ENCODE measurements around a stretch of chr12.

GRCh38 chr12:92125331-92125601 lies 20.4 kb downstream of the BTG1 start:
- PRO-cap, result no peak
- RAMPAGE, long total RNA, 3 experiments, result no peak in any of the 3 experiments

- PRO-cap, result no peak
- RAMPAGE, long total RNA, 3 experiments, result no peak in any of the 3 experiments
These were observed 13.3 kb upstream of the BTG1 start for GRCh38 chr12:92158771-92159503.

GRCh38 chr12:92218498-92218731 lies 72.8 kb upstream of the BTG1 start:
- PRO-cap, result no peak
- RAMPAGE, long total RNA, 3 experiments, result no peak in any of the 3 experiments

- PRO-cap, result no peak
- RAMPAGE, long total RNA, 3 experiments, result no peak in any of the 3 experiments
These were observed 98.3 kb upstream of the BTG1 start for GRCh38 chr12:92243864-92244357.

- PRO-cap, result no peak
- RAMPAGE, long total RNA, 3 experiments, result no peak in any of the 3 experiments
These were observed 258.2 kb upstream of the BTG1 start for GRCh38 chr12:92403736-92404316.

- PRO-cap, result no peak
- RAMPAGE, long total RNA, 3 experiments, result no peak in any of the 3 experiments
These were observed 217.3 kb upstream of the PLEKHG7 start for GRCh38 chr12:92485414-92485876.

DNA sequence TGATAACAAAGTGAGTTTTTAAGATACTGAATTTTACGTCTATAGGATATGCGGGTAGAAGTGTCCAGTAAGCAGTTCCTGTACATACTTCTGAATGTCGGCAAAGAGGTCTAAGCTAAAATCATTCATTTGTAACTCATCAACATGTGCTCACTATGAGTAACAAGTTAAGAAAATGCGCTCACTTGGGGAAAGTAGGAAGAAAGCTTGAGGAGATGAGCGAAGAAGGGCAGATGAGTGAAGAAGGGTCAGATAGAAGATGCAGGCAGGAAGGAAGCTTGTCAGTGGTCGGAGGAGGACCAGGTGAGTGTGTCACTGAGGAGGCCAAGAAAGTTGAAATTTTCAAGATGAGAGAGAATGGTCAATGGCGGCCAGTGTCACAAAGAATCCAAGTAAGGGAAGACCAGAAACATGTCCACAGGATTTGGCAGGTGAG lies 145.7 kb upstream of the PLEKHG7 start:
- PRO-cap, result no peak
- RAMPAGE, long total RNA, 3 experiments, result no peak in any of the 3 experiments

DNA sequence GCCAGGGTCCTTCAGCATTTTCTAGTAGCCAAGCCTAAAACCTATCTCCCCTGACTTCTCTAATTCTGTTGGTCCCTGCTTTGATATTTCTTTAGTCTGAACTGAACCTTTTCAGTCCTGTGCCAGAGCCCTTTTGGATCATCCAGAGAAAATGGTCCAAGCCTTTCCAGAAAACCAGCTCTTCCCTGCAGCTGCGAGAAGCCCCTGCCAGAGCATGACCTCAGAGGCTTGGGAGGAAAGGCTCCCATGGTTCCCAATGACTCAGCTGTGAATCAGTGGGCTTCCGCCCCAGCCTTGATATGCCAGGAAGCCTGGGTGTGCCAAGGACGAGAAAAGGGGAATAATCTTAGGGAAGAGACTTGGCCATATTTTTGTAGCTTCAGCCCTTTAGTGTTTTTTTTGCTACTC lies 43.3 kb downstream of the PLEKHG7 start:
- PRO-cap, result no peak
- RAMPAGE, long total RNA, 3 experiments, result no peak in any of the 3 experiments

GRCh38 chr12:92973401-92974094 lies 44.5 kb upstream of the EEA1 start:
- PRO-cap, result no peak
- RAMPAGE, long total RNA, 3 experiments, result no peak in any of the 3 experiments

DNA sequence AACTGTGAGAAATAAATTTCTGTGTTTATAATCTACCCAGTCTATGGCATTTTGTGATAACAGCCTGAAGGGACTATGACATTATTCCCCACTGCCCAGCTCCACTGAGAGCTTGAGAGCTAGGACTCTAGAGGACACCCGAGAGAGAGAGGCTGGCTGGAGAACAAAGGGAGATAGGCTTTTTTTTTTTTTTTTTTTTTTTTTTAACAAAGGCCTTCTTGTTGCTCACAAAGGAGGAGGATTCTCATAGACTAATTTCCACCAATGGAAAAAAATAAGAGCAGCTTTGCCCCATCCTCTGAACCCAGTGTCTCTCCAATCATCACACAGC lies 87.9 kb upstream of the EEA1 start:
- PRO-cap, result no peak
- RAMPAGE, long total RNA, 3 experiments, result no peak in any of the 3 experiments

DNA sequence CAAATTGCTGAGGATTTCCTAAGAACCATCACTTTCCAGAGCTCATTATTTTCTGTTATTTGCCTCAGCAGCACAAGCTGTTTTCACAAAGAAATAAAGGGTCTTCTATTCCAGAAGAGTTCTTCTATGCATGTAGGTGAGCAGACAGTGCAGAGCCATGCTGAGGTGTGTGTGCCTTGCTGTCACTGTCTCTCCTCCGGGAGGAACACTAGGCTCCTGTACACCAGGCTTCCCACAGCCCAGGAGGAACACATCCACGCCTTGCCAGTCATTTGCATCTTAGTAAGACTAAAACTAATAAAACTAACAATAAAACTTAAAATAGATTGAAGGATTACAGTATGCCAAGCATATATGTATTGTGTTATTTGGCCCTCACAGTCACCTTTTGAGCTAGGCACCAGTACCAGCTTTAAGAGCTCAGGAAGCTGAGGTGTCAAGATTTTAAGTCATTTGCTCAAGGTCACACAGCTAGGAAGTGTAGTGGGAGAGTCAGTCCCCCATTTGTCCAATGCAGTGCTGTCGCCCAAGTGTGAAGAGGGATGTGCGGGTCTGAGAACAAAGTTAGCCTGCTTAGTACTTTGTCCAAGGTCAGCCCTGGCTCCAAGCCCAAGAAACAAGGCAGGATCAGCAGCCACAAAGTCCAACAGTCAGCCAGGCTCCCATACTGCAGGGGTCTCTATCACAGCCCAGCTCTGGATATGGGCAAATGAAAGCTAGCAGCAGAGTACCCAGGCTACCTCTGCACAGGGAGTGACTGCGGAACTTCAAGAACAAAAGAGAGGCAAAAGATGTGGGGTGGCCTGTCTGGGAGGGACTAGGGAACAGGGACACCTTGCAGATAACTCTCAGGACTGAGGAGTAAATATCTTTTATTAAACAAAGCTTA lies 90.6 kb upstream of the EEA1 start:
- PRO-cap, result no peak
- RAMPAGE, long total RNA, 3 experiments, result no peak in any of the 3 experiments

- PRO-cap, result no peak
- RAMPAGE, long total RNA, 3 experiments, result no peak in any of the 3 experiments
These were observed 80.9 kb upstream of the NUDT4 start for GRCh38 chr12:93296714-93297394.

- PRO-cap, result no peak
- RAMPAGE, long total RNA, 3 experiments, result no peak in any of the 3 experiments
These were observed 3.8 kb downstream of the NUDT4 start for GRCh38 chr12:93381421-93382077.

DNA sequence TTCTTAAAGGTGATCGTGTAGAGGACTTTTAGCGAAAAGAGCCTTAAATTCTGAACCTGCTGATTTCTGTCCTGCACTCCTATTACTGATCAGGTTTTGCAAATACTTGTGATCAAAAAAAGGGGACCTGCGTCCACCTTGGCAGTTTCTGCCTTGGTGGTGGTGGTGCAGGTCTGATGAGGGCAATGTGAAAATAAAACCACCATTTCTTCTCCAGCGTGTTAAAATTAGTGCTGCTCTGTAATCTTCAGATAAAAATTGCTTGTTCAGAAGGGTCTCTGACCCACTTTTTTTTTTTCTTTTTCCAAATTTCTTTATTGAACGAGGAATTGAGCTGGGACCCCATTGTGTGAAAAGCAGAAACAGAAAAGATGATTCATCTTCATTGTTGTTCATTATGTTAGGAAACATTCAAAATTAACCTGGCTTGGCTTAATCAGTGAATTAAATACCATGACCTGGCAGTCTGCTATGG lies 1.1 kb downstream of the CRADD start:
- PRO-cap, result no peak
- RAMPAGE, long total RNA, 3 experiments, result no peak in any of the 3 experiments

DNA sequence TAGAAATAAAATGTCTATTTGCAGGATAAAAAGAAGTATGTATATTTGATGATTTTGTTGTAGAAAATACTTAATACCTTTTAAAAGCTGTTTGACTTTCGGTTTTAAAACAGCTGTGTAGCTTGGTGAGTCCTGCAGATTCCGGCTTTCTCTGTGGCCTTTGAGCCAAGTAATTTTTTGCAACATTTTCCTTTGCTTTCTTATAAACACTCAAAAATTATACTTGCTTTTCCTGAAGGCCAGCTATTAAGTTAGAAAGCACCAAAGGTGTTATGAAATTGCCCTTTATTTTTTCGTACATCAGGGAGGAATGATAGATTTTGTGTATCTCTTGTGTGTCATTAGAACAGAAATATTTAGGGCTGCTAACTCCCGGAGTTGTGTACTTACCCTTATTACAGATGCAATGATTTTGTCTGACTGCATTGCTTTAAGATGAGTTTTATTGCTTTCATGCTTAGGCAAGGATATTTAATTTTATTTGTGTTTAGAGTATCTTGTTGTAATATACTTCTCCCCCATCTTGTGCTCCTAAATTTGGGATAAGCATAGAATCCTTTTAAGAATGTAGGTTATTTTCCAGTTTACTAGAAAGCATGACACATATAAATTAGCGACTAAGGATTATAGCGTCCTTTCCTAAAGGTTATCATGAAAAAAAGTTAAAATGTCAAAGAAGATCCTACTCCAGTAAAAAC lies 63.8 kb downstream of the CRADD start:
- PRO-cap, result no peak
- RAMPAGE, long total RNA, 3 experiments, result no peak in any of the 3 experiments

GRCh38 chr12:93892171-93893168 lies 215.3 kb downstream of the CRADD start:
- PRO-cap, result no peak
- RAMPAGE, long total RNA, 3 experiments, result no peak in any of the 3 experiments

DNA sequence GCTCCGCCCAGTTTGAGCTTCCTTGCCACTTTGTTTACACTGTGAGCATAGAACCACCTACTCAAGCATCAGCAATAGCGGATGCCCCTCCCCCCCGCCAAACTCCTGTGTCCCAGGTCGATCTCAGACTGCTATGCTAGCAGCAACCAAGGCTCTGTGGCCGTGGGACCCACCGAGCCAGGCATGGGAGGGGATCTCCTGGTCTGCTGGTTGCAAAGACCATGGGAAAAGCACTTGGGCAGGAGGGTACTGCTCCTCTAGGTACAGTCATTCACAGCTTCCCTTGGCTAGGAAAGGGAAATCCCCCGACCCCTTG lies 140.5 kb upstream of the PLXNC1 start:
- PRO-cap, result no peak
- RAMPAGE, long total RNA, 3 experiments, result no peak in any of the 3 experiments

DNA sequence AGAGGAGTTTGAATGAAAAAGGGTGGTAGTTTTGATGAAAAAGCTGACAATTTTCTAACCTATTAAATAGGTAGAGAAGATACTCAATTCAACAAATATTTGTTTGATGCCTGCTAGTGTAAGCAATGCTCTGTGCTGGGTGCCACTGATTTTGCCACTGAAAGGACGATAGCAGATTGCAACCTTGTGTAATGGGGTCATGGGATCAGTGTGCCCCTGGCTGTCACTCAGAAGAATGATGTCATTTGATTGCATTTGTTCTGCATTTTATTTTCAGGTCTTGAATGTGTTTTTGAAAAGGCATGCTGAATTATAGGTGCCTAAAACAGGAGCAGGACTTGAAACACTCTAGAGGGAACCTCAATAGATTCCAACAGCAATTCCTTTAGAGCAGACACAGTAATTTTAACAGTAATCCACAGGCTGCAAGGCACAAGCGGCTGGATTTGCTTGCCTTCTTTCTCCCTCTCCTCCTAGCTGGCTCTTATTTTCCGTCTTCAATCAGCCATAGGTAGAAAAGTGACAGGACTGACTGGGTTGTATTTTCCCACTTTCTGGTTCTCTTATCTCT lies 4.0 kb downstream of the PLXNC1 start:
- PRO-cap, result no peak
- RAMPAGE, long total RNA, 3 experiments, result no peak in any of the 3 experiments

DNA sequence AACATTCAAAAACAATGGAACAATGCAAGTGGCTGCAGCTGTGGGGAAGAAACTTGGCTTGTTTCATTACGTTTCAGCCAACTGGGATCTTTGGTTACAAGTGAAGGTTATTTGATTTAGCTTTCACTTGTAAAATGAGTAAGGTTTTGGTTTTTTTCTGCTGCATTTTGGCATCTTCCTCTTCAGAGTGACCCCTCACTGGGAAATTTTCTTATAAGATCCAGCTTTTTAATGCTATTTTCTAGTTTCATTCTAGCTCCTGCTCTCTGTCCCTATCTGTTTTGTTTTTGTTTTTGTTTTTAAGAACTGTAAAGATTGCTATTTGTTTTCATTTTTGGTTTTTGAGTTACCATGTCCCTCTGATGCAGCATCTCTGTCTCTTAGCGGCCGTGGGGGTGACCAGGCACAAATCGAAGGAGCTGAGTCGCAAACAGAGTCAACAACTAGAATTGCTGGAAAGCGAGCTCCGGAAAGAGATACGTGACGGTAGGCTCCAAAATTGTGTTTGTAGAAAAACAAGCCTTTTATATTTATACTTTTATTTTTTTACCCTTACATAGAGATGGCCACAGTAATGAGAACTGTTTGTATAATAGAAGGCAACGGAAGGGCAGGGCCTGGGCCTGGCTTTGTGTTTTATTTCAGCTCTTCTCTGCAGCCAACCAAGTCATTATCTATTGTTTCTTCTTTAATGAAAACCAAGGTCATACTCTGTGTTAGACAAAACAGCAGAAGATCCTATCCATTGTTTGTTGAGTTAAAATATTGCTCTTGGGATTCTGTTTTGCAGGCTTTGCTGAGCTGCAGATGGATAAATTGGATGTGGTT lies 106.2 kb downstream of the PLXNC1 start:
- PRO-cap, result no peak
- RAMPAGE, long total RNA, 3 experiments, result start-site peak on the plus strand in 1 of 3 experiments, centred at position 260 of the sequence, 6 reads per replicate

GRCh38 chr12:94262078-94262858 lies 113.9 kb downstream of the PLXNC1 start:
- PRO-cap, result bidirectional peak, plus-strand start at chr12:94262521, minus-strand start at chr12:94262314
- RAMPAGE, long total RNA, 3 experiments, result no peak in any of the 3 experiments